Hepatocyte (in vitro differentiated cells and primary cell): ENCODE measurements around a stretch of chr12.

DNA sequence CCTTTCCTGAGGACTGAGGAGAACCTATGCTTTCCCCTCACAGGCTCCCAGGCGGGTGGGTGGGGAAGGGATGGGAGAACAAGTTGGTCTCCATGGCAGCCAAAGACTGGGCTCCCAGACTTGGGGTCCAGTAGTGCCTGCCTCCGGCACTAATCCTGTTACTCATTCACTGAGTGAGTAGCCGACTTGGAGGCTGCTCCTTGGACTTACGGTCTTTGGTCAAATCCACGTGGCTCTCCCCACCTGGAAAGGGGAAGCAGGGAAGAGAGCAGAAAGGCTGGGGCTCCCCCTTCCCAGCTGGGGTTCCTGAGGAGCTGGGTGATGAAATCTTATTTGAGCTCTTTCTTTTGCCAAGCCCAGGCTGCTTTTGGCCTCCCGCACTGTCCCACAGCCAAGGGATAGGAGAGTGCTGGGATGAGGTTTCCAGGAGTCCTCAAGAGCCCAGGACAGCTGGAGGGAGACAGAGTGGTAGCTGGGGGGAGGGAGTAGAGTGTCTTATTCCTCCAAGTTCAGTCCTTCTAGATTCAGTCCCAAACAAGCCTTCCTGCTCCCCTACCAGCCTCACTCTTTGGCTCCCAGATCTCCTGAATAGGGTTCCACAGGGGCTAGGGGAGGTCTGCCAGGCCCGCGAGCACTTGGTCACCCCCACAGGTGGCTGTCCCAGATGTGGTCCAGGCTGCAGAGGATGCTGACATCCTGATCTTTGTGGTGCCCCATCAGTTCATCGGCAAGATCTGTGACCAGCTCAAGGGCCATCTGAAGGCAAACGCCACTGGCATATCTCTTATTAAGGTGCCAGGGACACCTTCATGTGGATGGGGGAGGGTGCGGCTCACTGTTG, 1.3 kb downstream of the GPD1 start:
- RAMPAGE, long total RNA = no peak
- RRBS = no CpG with 5 or more reads among the region's 11 CpGs

DNA sequence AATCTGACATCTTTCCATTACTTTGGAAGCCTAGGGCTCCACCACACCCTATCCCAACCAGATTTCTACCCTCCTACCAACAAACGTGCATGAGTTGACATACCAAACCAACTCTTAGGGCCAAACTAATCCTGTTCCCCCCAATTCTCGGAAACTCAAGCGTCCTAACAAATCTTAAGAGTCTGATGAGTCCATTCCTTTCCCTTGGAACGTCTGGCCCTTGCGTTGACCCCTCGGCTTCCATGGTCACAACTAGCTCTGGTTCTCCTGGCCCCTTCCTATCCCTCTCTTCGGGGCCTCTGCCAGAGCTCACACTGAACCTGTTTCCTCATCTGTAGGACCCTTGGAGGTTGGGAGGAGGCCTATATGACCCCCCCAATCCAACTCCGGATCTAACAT, 707 bp downstream of the CERS5 start:
- RAMPAGE, long total RNA = no peak
- RRBS = no CpG with 5 or more reads among the region's 8 CpGs

- RAMPAGE, long total RNA = no peak
- RRBS = no CpG with 5 or more reads among the region's 10 CpGs
Observed at GRCh38 chr12:50246375-50247657, 36.5 kb downstream of the LIMA1 start.

DNA sequence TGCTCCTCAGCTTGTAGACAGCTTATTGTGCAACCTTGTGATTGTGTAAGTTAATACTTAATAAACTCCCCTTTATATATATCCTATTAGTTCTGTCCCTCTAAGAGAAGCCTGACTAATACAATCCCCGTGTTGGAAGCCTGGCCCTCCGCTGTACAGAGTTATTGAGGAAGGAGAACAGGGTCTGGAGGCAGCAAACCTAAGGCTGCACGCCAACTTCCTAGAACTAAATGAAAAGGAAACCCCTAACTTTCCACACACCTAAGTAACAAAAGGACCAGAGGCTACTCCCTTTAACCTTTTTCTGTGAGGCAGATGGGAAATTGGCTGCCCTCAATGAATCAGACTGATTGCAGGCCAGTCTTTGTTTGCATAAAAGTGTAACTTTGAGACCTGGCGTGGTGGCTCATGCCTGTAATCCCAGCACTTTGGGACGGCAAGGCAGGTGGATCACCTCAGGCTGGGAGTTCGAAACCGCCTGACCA, 42.6 kb upstream of the LIMA1 start:
- RAMPAGE, long total RNA = no peak
- RRBS = no CpG with 5 or more reads among the region's 7 CpGs

DNA sequence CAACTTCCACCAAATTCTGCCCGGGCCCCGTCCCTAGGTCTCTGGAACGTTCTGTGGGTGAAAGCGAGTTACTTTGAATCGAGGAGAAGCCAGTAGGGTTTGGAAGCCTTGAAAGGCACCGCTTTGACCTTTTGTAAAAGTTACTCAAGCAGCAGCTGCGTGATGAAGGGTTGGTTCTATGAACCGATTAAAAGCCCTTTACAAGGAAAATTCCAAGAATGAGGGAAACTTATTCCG, 752 bp downstream of the LARP4 start:
- RAMPAGE, long total RNA = no peak
- RRBS = no CpG with 5 or more reads among the region's 9 CpGs

- RAMPAGE, long total RNA = no peak
- RRBS = no CpG with 5 or more reads among the region's 4 CpGs
Observed at GRCh38 chr12:50488317-50488688, 16.5 kb upstream of the DIP2B start.

DNA sequence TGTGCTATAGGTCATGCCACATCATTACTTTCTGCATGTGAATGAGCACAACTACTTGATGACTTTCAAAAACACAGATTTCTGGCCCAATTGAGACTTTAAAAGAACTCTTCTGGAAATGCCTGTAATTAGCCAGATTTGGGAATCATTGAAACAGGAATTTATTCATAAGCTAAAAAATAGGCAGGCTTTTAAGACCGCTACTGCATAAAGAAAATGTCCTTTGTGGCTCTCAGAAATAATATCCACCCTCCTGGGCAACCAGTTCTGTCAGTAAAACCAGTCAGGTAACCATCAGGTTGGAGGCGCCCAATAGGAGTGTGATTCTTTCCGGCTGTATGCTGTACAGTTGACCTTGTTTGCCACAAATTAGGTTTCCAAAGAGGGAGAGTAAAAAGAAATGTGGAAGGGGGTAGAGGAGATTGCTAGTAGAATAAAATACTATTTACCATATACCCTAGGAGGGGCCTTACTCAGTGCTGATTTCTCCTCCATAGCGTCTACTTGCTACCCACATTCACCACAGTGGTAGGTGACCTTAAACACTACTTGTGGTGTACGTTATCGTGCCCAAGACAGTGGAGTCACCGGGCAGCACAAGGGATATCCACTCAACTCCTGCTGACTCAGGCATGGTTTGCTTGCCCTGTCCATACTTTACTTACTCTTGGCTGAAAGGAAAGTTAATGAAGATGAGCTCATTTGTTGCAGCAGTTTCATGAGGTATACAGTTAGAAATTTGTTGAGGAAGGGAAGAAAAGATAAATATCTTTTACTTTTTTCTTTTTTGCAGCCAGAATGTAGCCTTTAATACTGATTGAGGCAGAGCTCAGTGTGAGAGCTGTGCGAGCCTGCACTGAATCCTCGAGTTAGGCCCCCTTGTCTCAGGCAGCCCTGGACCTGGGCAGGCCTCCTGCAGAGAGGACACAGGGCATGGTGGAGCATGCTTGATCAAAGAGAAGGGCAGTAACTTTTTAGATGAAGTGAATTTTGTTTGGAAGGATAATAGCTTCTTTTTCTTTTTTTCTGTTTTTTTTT, 76.7 kb downstream of the DIP2B start:
- RAMPAGE, long total RNA = no peak
- RRBS = no CpG with 5 or more reads among the region's 9 CpGs

DNA sequence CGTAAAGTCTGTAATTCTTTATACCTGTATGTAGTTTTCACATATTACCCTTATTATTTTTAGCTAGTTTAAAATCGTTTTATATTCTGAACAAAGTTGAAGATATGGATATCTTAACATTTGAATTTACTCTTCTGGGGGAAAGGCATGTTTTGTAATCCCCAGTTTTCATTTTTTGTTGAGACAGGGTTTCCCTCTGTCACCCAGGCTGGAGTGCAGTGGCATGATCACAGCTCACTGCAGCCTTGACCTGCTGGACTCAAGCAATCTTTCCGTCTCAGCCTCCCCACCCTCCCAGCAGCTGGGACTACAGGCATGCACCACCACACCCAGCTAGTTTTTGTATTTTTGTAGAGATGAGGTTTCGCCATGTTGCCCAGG, 2.0 kb downstream of the METTL7A start:
- RAMPAGE, long total RNA = no peak
- RRBS = no CpG with 5 or more reads among the region's 4 CpGs

- RAMPAGE, long total RNA = no peak
- RRBS = no CpG with 5 or more reads among the region's 9 CpGs
Observed at GRCh38 chr12:51005112-51006167, 20.7 kb downstream of the SLC11A2 start.

DNA sequence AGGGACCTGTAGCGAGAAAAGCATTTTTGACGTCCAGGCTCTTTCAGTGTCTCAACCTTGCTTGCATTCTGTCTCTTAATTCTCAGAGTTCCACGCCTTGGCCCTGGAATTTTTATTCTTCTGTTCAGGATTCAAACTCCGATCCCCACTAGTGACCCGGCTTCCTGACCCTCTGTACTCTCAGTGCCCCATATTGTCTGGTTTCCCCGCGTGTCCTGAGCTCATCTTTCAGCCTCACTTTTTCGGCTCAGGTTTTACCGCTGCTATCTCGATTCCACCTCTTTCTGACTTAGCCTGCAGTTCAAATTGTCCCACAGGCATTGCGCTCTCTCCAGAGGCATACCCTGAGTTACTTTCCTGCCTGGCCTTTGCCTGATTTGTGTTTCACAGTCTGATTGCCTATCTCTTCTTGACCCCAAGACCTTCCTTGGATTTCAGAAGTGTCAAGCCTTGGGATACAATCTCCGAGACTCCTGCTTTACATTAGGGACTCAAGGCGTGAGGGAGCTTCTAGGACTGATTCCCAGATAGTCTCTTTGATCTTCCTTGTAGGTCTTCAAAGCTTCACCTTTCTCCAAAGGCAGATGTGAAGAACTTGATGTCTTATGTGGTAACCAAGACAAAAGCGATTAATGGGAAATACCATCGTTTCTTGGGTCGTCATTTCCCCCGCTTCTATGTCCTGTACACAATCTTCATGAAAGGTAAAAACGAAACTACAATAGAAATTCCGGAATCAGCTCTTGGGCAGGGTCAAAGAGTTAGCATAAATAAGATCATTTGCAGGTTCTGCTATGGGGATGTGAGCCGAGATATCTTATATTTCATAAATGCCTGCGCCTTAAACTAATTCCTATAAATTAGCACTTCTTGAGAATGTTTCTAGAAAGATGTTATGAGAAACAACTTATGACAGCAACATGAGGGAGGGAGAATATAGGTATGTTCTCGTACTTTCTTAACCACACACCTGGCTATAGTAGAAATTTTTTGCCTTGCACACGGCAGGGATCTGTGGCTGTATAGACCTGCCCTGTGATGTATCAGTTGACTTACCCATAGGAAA, 688 bp downstream of the LETMD1 start:
- RAMPAGE, long total RNA = no peak
- RRBS = no CpG with 5 or more reads among the region's 23 CpGs

DNA sequence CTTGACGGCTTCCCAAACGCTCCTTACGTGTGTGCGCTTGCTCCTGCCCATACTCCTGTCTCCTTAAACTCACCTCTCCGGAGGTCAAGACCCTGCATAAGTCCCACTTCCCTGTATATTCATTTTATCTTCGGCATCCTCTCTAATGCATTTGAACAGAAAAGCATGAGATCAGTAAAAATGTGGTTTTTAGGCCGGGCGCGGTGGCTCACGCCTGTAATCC, 372 bp upstream of the TFCP2 start:
- RAMPAGE, long total RNA = no peak
- RRBS = 29% methylated on average over 1 of the region's 10 CpGs

GRCh38 chr12:51195814-51196279, 22.0 kb downstream of the POU6F1 start:
- RAMPAGE, long total RNA = no peak
- RRBS = 98% methylated on average over 2 of the region's 7 CpGs

DNA sequence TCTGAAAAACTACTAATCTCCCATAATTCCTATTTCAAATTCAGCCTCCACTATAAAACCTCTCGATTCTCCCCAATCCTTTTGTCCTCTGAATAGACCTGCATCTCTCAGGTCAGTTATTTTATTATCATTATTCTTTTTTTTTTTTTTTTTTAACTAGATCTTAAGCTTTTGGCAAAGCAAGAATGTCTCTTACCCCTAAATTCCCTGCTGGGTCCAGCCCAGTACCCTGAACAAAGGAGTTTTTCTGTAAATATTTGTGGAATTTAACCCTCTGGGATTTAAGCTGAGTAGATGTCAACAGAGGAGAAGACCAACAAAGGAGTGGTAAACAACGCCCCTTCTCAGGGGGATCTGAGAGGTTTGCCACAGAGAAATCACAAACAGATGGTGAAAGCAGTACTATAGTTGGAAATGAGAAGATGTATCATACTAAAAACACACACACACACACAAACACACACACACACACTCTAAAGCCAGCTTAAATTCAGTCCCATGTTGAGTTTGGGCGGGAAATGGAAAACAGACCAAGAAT, 3.4 kb downstream of the BIN2 start:
- RAMPAGE, long total RNA = no peak
- RRBS = no CpG with 5 or more reads among the region's 3 CpGs

GRCh38 chr12:51913067-51913953, 6.0 kb downstream of the ACVRL1 start:
- RAMPAGE, long total RNA = no peak
- RRBS = 90% methylated on average over 3 of the region's 29 CpGs

- RAMPAGE, long total RNA = no peak
- RRBS = no CpG with 5 or more reads among the region's 7 CpGs
Observed at GRCh38 chr12:52020549-52021154, 13.9 kb downstream of the TAMALIN start.

DNA sequence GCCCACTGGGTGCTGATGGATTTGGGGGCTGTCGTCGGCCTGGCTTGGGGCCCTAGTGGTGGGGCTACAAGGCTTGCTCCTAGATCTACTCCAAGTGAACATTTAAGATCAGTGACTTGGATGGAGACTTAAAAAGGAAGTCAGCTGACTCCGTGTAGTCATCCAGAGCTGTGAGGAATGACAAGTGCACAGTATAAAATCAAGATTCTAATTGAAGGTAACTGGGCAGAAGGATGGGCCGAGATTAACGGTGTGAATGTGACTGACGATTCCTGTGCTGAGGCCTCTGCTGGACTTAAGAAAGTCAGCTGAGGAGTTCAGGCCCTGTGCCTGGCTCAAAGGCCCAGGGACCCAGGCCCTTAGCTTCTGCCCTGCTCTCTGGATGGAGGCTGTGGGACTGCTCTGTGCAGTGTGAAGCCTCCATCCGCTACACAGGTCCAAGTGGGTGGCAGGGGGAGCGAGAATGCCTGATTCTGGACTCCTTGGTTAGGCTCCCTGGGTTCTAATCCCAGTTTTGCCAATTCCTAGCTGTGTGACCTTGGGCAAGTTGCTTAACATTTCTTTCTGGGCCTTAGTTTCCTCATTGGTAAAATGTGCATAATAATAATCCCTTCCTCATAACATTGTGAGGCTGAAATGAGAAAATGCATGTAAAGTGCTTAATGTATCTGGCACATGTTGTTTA, 12.6 kb upstream of the NR4A1 start:
- RAMPAGE, long total RNA = no peak
- RRBS = no CpG with 5 or more reads among the region's 8 CpGs

GRCh38 chr12:52053117-52053486, 1.9 kb downstream of the NR4A1 start:
- RAMPAGE, long total RNA = no peak
- RRBS = no CpG with 5 or more reads among the region's 2 CpGs

- RAMPAGE, long total RNA = no peak
- RRBS = no CpG with 5 or more reads among the region's 13 CpGs
Observed at GRCh38 chr12:52055383-52056020, 4.3 kb downstream of the NR4A1 start.

- RAMPAGE, long total RNA = no peak
- RRBS = no CpG with 5 or more reads among the region's 5 CpGs
Observed at GRCh38 chr12:52155442-52156142, 36.2 kb downstream of the KRT80 start.

DNA sequence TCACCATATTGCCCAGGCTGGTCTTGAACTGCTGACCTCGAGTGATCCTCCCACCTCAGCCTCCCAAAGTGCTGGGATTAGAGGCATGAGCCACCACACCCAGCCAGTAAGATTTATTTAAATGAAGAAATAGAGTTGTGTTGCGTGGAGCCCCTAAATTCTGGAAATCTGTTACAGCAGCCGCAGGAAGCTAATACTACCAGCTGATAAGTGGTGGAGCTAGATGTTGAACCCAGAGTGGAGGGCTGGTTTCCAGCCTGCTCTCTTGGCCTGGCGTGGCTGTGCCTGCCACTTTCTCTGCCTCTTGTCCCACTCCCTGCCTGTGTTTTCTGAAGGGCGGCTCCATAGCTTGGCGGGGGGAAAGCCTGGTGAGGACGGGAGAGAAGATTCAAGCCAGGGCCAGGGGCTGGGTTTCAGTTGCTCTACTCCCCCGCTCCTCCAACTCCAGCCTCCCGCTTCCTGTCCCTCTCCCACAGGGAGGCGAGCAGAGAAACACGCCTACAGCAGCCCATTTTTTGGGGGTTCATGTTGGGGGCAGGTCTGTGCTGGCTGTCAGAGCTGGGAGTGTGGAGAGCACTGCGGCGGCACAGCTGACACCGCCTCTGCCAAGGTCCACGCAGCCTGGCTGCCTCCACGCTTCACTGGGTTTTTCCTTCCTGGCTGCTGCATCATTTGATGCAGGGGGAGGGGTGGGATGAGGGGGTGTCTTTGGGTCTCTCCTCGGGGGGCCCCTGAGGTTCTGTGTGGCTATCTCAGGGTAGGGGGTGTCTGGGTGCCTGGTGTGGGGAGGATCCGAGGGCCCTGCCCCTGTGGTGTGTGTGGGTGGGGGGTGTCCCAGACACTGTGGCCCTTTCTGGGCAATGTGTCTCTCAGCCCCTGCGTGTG, 10.5 kb upstream of the KRT80 start:
- RAMPAGE, long total RNA = no peak
- RRBS = no CpG with 5 or more reads among the region's 19 CpGs